HGPS cell (cell line): ENCODE results near the gene COTL1.

GRCh38 chr16:84609382-84610252 lies 8.3 kb downstream of the COTL1 start:
- RRBS: no CpG with 5 or more reads among the region's 7 CpGs

GRCh38 chr16:84617258-84618507 lies at the start of gene COTL1:
Gene COTL1, minus strand, starts transcription at chr16:84618078.
- RRBS: 1% methylated on average over 37 of the region's 125 CpGs

- RRBS: 96% methylated on average over 15 of the region's 29 CpGs
These were observed 11.4 kb downstream of the KLHL36 start for GRCh38 chr16:84659478-84660253.

- RRBS: no CpG with 5 or more reads among the region's 21 CpGs
These were observed 14.3 kb downstream of the KLHL36 start for GRCh38 chr16:84662232-84663320.

GRCh38 chr16:84751331-84751856 lies 51.6 kb downstream of the USP10 start:
- RRBS: no CpG with 5 or more reads among the region's 8 CpGs

- RRBS: no CpG with 5 or more reads among the region's 7 CpGs
These were observed 32.5 kb upstream of the CRISPLD2 start for GRCh38 chr16:84787207-84787804.

- RRBS: no CpG with 5 or more reads among the region's 11 CpGs
These were observed 5.2 kb downstream of the CRISPLD2 start for GRCh38 chr16:84825000-84825429.

GRCh38 chr16:84833139-84833326 lies 13.2 kb downstream of the CRISPLD2 start:
- RRBS: no CpG with 5 or more reads among the region's 7 CpGs

DNA sequence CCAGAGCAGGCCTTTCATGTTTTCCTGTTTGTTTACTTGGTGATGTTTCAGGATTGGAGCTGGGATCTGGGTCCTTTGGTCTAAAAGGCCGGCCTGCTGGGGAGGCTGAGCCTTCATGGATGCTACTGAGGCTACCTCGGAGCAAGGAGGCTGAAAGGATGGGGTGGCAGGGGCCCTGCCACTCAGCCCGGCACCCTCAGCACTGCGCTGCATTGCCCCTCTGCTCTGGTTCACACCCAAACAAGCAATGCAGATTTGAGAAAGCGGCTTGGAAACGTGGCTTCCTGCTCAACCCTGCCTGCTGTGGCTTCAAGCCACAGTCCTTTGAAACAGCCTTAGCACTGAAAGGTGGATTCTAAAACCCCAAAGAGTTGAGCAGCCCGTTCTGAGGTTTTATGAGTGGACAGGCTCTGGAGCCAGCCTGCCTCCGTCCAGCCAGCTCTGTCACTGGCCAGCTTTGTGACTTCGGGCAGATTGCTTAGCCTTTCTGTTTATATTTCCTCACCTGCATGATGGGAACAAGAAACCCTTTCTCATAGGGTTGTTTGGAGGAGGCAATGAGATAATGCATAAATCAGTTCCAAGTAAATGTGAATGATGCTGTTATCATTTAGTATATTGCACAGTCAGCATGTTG lies 23.4 kb downstream of the CRISPLD2 start:
- RRBS: 50% methylated on average over 1 of the region's 9 CpGs

- RRBS: no CpG with 5 or more reads among the region's 8 CpGs
These were observed 30.6 kb downstream of the CRISPLD2 start for GRCh38 chr16:84850422-84850778.

DNA sequence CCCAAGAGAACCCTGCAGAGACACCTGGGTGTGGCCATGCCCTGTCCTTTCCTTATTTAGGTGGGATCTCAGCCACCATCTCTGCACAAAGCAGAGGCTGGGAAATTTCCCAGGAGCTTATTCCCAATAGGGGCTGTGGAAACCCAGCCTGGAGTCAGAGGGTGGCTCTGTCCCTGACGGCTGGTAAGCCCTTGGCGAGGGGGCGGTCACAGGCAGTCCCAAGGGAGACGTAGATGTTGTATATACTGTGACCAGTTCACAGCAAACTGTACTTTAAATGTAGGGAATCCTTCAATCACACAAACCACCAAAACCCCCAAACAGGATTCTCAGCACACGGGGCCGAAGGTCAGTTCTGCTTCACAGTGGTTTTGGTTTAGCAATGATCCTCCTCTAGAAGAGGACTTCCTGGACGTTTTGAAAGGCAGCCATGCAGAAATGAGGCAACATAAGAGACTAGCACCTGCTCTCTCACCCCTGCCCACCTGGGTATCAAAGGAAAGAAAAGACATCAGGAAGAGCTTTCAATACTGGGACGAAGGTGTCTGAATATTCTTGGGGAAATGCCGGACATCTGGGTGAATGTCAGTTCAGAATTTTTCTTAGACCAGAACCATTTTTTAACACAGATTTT lies 74.0 kb downstream of the CRISPLD2 start:
- RRBS: no CpG with 5 or more reads among the region's 9 CpGs

GRCh38 chr16:84984555-84985213 lies 26.7 kb downstream of the ZDHHC7 start:
- RRBS: no CpG with 5 or more reads among the region's 14 CpGs

DNA sequence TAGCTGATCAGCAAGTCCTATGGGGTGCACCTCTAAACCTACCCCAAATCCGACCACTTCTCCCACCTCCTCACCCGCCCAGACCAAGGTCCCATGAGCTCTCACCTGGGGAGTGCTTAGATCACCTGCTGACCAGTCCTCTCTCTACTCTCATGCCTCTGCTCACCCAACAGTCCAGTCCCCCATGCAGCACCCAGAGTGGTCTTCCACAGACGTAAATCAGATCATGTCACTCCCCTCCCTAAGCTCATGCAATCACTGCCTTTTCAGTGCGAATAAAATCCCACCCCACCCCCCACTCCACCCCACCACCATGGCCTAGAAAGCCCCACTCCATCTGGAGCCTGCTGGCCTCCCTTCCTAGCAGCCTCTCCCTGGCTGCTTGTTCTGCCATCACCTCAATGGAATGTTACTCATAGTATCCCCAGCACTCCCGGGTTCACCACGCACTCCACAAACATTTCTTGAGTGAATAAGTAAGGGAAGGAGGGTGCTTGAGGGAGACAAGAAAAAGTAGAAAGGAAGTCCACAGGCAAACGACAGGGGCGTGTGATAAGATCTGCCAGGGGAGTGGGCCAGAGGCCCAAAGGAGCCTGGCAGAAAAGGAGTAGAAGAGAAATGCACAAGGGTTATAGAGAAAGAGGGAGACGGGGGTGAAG lies 7.0 kb downstream of the ZDHHC7 start:
- RRBS: no CpG with 5 or more reads among the region's 9 CpGs

DNA sequence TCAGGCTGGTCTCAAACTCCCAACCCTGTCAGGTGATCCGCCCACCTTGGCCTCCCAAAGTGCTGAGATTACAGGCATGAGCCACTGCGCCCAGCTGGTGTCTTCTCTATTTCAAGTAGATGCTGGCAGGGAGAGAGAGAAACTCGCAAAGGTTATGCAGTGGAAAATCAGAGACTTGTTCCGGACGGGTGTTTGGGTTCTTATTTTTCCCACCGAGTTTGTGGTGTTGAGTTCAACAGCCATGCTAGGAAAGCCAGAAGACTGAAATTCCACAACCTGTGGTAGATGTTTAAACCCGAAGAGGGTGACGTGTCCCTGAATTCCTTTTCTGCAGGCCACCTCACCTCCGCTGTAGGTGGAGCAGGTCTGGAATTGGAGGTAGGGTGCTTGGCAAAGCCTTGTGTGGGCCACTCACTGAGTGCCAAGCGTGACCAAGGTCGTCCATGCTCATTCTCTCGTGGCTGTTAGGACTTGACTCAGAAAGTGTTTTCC lies 7.4 kb upstream of the ZDHHC7 start:
- RRBS: no CpG with 5 or more reads among the region's 12 CpGs

DNA sequence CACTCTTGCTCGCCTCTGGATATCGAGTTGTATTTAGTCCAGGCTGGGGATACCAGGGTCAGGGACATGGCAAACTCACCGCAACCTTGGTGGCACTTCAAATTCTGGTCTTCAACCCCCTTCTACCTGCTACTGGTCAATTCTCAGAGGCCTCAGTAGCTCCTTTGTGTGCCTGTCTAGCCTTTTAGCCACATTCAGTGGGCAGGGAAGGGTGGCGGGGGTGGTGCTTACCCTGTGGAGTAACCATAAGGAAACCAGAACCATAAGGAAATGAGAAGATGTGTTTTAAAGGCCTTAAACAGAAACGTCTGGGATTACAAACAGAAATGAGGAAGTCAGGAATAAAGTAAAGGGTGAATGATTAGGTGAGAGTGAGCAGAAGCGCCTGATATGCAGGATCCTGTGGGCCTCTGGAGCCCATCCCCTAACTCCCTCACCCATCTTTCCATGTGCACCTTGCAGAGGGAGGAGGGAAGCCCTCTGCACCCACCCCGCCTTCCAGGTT lies 20.2 kb downstream of the KIAA0513 start:
- RRBS: no CpG with 5 or more reads among the region's 7 CpGs

GRCh38 chr16:85104626-85105193 lies 7.6 kb downstream of the CIBAR2 start:
- RRBS: 69% methylated on average over 2 of the region's 10 CpGs

DNA sequence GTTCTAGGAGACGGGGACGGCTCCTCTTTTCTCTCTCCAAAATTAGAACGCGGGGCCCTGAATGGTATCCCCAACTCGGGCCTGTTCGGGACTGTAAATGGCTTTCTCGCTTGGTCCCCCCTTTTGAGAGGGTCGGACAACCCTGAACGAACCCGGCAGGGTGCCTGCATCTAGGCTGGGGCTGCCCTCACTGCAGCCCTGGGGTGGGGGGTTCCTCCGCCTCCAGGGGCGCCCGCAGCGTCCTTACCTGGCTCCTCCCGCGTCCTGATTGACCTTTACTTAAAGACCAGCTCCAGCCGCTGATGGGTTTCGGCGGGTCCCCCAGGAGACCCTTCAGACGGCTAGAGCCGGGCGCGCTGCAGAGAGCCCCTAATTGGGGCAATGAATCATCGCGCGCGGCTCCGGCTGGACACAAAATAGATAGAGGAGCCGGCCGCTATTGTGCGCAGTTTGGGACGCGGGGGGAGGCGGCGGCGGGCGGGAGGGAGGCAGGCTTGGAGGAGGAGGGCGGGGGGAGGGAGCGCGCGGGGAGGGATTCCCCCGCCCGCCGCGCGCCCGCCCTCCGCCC lies 56.4 kb upstream of the CIBAR2 start:
- RRBS: 3% methylated on average over 8 of the region's 48 CpGs

- RRBS: 81% methylated on average over 10 of the region's 34 CpGs
These were observed 58.3 kb upstream of the CIBAR2 start for GRCh38 chr16:85170502-85171126.

DNA sequence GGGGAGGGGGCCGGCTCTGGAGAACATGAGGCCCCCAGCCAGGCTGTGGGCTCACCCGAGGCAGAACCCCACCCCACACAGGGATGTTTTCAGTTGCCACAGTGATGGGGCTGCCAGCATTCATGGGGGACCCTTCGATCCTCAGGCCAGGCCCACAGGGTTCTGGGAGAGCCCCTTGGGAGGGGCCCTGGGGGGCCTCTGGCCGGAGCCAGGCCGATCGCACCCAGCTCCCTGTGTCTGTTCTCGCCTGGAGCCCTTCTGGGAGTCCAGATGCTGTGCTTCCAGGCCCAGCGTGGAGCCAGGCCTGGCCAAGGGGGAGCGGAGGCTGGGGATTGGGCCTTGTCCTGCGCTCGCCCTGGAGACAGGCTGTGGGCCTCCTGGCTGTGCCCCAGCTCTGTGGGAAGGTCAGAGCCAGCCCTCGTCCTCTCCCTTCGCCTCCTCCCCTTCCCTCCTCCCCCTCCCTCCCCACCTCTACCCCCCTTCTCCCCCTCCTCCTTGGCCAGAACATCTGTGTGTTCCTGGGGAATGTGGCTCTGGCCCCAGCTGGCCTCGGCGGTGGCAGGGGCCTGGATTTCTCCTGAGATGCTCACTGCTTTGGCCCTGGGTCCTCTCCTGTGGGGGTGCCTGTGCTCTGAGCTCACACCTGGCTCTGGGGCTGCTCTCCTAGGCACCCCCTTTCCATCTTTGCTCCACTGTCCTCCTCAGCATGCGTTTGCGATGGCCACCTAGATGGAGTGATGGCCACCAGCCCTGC lies 90.4 kb upstream of the CIBAR2 start:
- RRBS: no CpG with 5 or more reads among the region's 17 CpGs

GRCh38 chr16:85315836-85316333 lies 203.6 kb upstream of the CIBAR2 start:
- RRBS: no CpG with 5 or more reads among the region's 16 CpGs